Thoracic aorta endothelial cell (primary cell): ENCODE measurements around a stretch of chr13.

DNA sequence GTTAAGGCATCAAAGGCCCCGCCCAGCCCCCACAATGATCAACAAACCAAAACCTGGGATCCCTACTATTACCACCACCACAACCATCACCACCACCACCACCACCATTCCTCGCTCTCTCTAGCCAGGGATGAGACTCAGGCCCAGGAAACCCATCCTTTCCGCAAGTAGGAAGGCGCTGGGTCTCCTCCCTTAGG lies 296 bp downstream of the CAB39L start:
- CAGE, long polyA plus RNA: no peak

DNA sequence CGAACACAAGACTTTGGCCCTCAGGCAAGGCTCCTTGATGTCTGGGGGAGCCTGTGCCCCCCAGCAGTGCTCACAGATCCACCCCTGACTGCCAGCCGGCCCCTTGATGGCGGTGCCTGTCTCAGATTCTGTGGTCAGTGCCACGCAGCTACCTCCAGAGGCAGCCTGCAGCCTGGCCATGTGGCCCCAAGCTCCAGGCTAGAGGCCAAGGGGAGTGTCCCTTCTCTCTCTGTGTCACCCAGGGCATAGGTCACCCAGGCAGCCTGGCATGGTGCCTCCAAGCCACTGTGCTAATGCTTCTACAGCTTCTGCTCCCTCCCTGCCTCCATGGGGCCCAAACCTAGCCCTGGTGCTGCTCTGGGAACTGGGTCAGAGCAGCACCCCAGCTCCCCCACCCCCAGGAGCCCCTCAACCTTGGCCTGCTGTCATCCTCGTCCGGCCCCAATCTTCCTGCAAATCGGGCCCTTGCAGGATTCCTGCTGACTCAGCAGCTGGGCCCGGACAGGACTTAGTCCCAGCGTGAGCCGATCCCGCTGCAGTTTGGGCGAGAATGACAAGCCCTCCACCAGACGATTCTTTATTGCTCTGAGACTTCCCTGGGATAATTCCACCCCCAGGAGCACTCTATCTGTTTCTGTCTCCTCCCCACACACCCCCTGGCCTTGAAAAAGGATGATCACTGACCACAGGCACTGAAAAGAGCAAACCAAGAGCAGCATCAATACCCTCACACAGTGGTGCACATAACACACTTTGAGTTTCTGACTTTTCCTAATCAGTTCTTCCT lies 2.7 kb upstream of the ARL11 start:
- CAGE, long polyA plus RNA: no peak

DNA sequence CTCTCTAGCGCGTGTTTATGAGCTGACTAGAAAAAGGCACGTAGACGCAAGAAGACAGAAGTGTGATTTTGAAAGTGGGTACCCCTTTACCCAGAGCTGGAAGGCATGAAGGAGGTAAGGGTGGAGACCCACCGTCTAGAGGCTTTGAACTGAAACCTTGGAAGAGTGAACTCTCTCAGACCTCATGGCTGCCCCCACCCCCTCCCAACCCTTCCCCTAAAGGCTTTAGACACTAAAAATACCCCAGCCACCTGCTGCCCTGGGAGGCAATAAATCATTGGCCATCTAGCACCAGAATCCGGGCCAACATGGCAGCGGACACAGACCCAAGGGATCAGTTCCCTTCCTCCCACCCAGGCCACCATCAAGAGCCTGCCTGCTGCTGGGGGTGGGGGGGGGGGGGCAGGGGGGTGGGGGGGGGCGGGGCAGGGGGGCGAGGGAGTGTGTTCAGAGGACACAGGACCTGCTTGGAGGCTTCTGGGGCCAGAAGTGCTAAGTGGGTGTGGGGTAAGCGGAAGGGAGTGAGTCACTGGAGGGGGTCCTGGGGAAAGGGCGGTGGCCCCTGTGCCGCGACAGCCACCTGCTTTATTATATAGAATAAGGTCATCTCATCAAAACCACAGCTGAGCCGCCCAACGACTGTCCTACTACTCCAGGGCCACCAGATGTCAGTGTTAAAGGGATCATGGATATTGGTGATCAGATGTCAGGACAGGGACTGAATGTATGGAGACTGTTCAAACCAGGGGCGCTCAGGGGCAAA lies 24.1 kb downstream of the ARL11 start:
- CAGE, long polyA plus RNA: no peak

- CAGE, long polyA plus RNA: no peak
These were observed 3.1 kb upstream of the KCNRG start for GRCh38 chr13:50011991-50012641.

DNA sequence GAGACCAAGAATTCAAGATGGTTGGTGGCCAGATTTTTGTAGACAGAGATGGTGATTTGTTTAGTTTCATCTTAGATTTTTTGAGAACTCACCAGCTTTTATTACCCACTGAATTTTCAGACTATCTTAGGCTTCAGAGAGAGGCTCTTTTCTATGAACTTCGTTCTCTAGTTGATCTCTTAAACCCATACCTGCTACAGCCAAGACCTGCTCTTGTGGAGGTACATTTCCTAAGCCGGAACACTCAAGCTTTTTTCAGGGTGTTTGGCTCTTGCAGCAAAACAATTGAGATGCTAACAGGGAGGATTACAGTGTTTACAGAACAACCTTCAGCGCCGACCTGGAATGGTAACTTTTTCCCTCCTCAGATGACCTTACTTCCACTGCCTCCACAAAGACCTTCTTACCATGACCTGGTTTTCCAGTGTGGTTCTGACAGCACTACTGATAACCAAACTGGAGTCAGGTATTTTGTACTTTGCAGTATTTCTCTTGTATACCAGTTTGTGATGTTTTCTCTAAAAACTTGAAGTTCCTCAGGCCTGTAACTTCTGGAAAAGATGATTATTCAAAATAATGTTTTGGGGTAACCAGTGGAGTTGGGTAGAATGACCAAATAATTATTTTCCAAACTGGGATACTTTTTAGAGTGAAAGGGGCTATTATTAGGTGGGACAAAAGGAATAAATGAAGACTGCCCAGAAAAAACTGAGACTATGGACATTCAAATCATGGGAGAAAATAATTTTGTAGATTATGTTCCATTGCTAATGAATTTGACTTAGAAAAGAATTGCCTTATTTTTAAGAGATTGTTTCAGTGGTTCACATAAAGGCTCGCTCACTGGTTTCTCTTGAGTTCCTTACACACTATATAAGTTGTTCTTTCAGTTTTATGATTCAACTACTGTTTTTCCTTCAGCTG lies 624 bp downstream of the KCNRG start:
- CAGE, long polyA plus RNA: no peak

DNA sequence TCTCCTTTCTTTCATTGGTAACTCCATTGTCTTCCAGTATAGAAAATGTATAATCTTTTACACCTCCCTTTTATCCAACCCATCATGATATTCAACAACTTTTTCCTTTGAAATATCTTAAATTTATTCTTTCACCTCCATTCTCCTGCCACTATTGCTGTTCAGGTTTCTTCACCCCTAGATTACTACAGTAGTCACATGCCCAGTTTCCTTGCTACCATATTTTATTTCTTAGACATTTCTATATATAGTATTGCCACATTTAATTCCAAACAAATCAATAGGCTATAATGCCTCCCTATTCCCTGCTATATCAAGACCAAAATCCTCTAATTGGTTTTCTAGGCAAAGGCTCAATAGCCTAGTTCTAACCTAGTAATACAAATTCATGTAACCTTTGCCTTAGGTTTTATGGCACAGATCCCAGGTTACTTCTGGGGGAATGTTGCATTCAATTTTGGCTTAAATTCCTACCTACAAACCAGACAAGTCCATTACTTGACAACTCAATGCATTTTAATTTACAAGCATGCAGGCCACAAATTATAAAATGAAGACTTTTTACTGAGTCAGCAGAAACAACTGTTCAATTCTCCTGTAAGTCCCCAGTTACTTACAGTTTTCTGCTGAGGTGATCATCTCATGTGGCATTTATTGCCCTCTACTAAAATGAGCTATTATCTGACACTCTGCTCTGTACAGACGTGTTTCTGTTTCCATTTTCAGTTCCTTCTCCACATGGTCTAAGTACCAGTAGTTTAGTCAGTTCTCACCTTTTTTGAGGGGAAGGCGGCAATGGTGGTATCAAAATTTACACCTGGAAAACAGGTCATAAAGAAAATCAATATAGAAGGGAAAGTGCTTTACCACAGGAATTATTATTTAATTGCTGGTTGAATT lies 11.6 kb downstream of the KCNRG start:
- CAGE, long polyA plus RNA: no peak

DNA sequence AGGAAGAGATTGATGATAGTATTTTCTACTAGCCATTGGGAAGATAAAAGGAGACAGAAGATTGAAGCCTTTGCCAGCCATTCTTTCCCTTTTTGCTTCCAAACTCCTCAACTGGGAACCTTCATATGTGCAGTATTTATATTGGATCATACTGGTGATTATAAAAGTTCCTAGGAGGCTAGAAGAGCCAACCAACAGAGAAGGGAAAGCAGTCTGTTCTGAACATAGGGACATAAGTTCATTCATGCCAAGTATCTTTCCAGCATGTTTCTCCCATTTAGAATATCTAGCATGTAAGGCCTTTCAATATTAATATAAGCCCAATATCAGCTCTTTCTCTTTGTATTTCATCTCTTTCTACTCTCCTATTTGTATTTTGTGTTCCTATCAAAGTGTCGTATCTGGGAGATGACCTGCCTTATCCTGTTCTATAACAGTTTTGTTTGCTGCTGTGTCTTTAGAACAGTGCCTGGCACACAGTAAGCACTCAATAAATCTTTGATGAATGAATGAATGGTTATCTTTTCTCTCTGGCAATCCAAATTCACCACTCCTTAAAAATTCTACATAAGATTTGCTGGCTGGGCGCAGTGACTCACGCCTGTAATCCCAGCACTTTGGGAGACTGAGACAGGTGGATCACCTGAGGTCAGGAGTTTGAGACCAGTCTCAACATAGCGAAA lies 89.7 kb downstream of the KCNRG start:
- CAGE, long polyA plus RNA: no peak

- CAGE, long polyA plus RNA: no peak
These were observed 100.2 kb downstream of the KCNRG start for GRCh38 chr13:50115157-50116206.

- CAGE, long polyA plus RNA: no peak
These were observed 115.0 kb downstream of the KCNRG start for GRCh38 chr13:50129878-50130969.

- CAGE, long polyA plus RNA: no peak
These were observed 333.0 kb downstream of the DLEU7 start for GRCh38 chr13:50510479-50510901.

DNA sequence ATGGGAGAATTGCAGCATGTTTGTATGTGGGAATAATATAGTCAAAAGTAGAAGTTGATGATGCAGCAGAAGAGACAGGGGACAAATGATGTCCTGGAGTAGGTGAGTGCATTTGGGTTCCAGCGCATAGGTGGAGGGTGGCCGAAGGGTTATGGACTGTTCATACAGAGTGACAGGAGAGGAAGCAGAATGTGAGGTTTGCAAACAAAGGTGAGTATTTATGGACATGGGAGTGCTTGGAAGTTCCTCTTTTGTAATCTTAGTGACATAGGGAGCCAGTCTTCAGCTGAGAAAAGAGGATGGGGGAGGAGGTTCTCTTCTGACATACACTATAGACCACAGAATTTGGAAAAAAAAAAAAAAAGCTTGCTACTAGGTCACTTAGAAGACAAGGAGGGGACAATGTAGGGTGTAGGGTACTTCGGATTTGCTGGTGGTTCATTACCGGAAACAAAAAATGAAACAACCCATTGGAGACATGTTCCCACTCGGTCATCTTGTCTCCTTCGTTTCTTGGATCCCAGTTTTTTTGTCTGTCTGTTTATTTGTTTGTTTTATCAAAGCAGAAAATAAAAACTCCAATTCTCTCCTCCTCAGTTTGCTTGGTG lies 331.5 kb downstream of the DLEU7 start:
- CAGE, long polyA plus RNA: no peak

- CAGE, long polyA plus RNA: no peak
These were observed 158.0 kb downstream of the DLEU7 start for GRCh38 chr13:50685498-50685948.

GRCh38 chr13:50713667-50714446 lies 129.6 kb downstream of the DLEU7 start:
- CAGE, long polyA plus RNA: no peak

GRCh38 chr13:50755858-50756773 lies 87.4 kb downstream of the DLEU7 start:
- CAGE, long polyA plus RNA: no peak

- CAGE, long polyA plus RNA: no peak
These were observed 733 bp downstream of the DLEU7 start for GRCh38 chr13:50842794-50843124.

DNA sequence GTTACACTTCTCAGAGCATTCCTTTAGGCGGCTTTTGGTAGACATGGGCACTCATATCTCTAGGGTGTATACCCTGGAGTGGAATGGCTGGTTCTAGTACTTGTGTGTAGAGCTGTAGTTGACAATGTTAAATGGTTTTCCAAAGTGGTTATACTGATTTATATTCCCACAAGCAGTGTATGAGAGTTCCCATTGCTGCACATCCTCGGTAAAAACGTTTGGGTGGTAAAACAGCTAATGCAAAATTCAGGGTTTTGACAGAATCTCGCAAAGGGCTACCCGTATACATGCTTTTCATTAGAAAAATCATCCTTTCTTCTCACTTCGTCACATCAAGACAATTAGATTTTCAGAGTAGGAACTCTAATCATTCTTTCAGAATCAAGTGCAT lies 1.8 kb downstream of the RNASEH2B start:
- CAGE, long polyA plus RNA: no peak

- CAGE, long polyA plus RNA: no peak
These were observed 67.7 kb downstream of the C13orf42 start for GRCh38 chr13:51043311-51043738.

- CAGE, long polyA plus RNA: no peak
These were observed 50.1 kb upstream of the FAM124A start for GRCh38 chr13:51171891-51172624.

- CAGE, long polyA plus RNA: no peak
These were observed 2.8 kb downstream of the INTS6 start for GRCh38 chr13:51449691-51450837.

- CAGE, long polyA plus RNA: no peak
These were observed 3.7 kb upstream of the INTS6 start for GRCh38 chr13:51456661-51456900.